K562 (cell line): Measurements from ENCODE around the gene ZDHHC19.

GRCh38 chr3:195559902-195560395, 16.8 kb upstream of the PPP1R2 start:
- RAMPAGE, long total RNA = no peak
- RRBS = no CpG with 5 or more reads among the region's 3 CpGs
PRO-cap:
- standard = no peak
- CoPRO, capped RNA only, 2 experiments = no peak in any of the 2 experiments
- CoPRO, capped and uncapped RNA, 2 experiments = no peak in any of the 2 experiments
- CoPRO, uncapped RNA only, 2 experiments = no peak in any of the 2 experiments
CAGE:
- cytosol, long polyA plus RNA = no peak
- long polyA plus RNA = no peak
- nucleolus, long total RNA = no peak
- nucleus, long polyA plus RNA = no peak

DNA sequence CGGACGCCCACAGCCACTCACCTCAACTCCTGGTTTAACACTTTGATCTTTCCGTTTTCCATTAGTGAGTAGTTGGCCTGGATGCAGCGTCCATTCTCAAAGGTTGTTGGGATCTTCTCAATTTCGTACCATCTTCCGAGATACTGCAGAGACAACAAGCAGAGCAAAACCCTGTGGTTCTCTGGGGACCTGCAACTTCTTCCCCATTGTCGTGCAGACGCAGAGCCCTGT, 10.0 kb downstream of the APOD start:
- RAMPAGE, long total RNA = no peak
- RRBS = 62% methylated on average over 1 of the region's 8 CpGs
PRO-cap:
- standard = no peak
- CoPRO, capped RNA only, 2 experiments = no peak in any of the 2 experiments
- CoPRO, capped and uncapped RNA, 2 experiments = no peak in any of the 2 experiments
- CoPRO, uncapped RNA only, 2 experiments = no peak in any of the 2 experiments
CAGE:
- cytosol, long polyA plus RNA = no peak
- long polyA plus RNA = no peak
- nucleolus, long total RNA = no peak
- nucleus, long polyA plus RNA = no peak

DNA sequence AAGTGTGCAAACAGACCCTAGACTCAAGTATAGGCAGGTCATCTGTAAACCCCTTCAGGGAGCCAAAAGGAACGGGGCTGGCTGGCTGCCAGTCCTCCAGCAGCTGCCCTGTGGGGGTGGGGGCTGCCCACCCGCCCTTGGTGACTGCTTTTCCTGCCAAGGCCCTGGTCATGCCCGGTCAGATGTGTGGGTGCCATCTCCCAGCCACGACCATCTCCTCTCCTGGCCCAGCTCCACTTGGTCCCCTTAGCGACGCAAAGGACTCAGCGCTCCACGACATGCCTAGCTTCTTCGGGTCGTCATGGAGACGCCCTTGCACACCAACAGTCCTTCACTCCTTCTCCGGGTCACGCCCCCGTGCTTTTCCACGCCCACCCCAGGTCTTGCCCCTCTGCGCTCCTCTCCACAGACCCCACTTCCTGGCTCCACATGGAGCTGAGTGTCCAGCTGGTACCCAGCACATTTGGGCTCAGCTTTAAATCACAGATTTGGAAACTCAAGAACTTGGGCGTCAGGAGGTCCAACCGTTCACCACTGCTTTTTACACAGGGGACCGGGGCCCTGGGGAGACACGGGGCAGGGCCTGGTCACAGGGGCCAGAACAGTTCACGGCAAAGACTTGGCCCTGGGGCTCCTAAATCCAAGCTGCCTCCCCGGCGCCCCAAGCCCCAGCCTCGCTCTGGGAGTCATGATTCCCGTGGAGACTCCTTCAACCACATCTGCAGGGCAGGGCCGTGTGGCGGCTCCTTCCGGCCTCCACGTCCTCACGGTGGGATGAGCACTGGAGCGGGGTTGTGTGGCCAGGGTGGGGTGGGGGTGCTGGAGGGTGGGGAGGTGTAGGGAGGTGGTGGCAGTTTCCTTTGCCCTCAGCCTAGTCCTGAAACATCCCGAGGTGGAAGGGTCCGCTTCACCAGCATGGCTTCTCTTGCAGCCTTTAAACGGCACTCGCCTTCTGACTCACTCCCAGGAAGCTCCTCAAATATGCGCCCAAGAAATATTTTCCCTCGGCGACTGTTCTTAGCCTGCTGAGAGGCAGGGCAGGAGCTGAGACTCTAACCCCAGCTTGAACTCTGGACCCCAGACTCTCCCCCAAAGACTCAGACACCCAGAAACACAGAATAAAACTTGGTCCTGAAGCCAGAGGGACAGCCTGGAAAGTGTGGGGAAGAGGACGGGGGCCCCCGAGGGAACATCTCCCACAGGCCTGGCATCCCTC, 2.0 kb downstream of the MUC4 start:
- RAMPAGE, long total RNA = no peak
- RRBS = 58% methylated on average over 8 of the region's 40 CpGs
PRO-cap:
- standard = no peak
- CoPRO, capped RNA only, 2 experiments = no peak in any of the 2 experiments
- CoPRO, capped and uncapped RNA, 2 experiments = no peak in any of the 2 experiments
- CoPRO, uncapped RNA only, 2 experiments = no peak in any of the 2 experiments
CAGE:
- cytosol, long polyA plus RNA = no peak
- long polyA plus RNA = no peak
- nucleolus, long total RNA = no peak
- nucleus, long polyA plus RNA = no peak

DNA sequence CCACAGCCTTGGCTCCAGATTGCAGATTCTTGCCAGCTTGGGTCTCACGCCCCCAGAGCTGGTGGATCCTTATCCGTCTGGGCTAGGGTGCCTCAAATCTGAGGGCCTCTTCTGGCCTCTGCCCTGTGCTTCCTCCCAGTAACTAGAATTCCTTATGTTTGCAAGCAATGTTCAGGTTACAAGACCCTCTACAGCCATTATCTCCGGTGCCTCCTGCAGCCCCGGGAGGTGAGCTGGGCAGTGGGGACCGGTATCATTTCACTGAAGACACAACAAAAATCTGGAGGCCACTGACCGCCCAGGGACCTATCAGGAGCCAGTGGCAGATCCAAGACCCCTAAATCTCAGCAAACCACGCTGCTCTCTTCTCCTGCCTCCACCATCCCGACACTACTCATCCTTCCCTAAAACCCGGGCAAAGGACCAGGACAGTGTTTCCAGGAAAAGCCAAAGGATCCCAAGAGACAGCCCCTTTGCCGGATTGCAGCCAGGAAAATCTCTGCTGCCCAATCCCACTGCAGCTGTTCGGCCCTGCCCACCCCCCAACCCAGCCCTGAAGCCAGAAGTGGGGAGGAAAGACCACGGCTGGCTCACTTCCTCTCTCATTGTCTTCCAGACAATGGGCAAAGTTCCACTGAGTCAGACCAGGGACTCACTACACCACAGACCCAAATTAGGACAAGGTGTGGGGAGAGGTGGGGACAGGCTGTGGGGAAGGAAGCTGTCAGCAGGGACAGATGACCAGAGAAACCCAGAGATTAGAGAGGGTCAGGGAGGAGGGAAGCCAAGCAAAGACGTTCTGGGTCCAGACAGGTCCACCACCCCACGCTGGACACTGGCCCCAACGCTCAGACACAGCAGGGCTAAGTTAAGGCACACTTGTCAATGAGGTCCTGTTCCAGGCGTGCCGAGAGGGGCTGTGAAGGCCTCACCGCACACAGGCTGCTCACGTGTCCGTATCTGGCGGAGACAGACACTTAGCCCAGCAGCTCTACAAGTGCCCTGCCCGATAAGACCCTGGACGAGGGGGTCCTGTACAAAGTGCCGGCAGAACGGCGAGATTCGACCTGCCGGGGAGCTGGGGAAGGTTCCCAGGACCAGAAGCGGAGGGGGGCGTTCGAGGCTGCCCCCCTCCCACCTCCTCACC, 22.2 kb downstream of the TNK2 start:
- RAMPAGE, long total RNA = no peak
- RRBS = 77% methylated on average over 2 of the region's 31 CpGs
PRO-cap:
- standard = no peak
- CoPRO, capped RNA only, 2 experiments = no peak in any of the 2 experiments
- CoPRO, capped and uncapped RNA, 2 experiments = no peak in any of the 2 experiments
- CoPRO, uncapped RNA only, 2 experiments = no peak in any of the 2 experiments
CAGE:
- cytosol, long polyA plus RNA = no peak
- long polyA plus RNA = no peak
- nucleolus, long total RNA = no peak
- nucleus, long polyA plus RNA = no peak

GRCh38 chr3:195892017-195892516, 16.3 kb downstream of the TNK2 start:
- RAMPAGE, long total RNA = no peak
- RRBS = 86% methylated on average over 8 of the region's 21 CpGs
PRO-cap:
- standard = no peak
- CoPRO, capped RNA only, 2 experiments = no peak in any of the 2 experiments
- CoPRO, capped and uncapped RNA, 2 experiments = no peak in any of the 2 experiments
- CoPRO, uncapped RNA only, 2 experiments = no peak in any of the 2 experiments
CAGE:
- cytosol, long polyA plus RNA = no peak
- long polyA plus RNA = no peak
- nucleolus, long total RNA = no peak
- nucleus, long polyA plus RNA = no peak

- RAMPAGE, long total RNA = no peak
- RRBS = no CpG with 5 or more reads among the region's 4 CpGs
PRO-cap:
- standard = no peak
- CoPRO, capped RNA only, 2 experiments = no peak in any of the 2 experiments
- CoPRO, capped and uncapped RNA, 2 experiments = no peak in any of the 2 experiments
- CoPRO, uncapped RNA only, 2 experiments = no peak in any of the 2 experiments
CAGE:
- cytosol, long polyA plus RNA = no peak
- long polyA plus RNA = no peak
- nucleolus, long total RNA = no peak
- nucleus, long polyA plus RNA = no peak
Measured at GRCh38 chr3:195904315-195904680, 4.1 kb downstream of the TNK2 start.

- RAMPAGE, long total RNA = no peak
- RRBS = no CpG with 5 or more reads among the region's 46 CpGs
PRO-cap:
- standard = unidirectional peak, plus-strand start at chr3:195989776
- CoPRO, capped RNA only, 2 experiments = no peak in any of the 2 experiments
- CoPRO, capped and uncapped RNA, 2 experiments = no peak in any of the 2 experiments
- CoPRO, uncapped RNA only, 2 experiments = no peak in any of the 2 experiments
CAGE:
- cytosol, long polyA plus RNA = no peak
- long polyA plus RNA = no peak
- nucleolus, long total RNA = no peak
- nucleus, long polyA plus RNA = no peak
Measured at GRCh38 chr3:195989502-195989990, 81.2 kb upstream of the TNK2 start.

DNA sequence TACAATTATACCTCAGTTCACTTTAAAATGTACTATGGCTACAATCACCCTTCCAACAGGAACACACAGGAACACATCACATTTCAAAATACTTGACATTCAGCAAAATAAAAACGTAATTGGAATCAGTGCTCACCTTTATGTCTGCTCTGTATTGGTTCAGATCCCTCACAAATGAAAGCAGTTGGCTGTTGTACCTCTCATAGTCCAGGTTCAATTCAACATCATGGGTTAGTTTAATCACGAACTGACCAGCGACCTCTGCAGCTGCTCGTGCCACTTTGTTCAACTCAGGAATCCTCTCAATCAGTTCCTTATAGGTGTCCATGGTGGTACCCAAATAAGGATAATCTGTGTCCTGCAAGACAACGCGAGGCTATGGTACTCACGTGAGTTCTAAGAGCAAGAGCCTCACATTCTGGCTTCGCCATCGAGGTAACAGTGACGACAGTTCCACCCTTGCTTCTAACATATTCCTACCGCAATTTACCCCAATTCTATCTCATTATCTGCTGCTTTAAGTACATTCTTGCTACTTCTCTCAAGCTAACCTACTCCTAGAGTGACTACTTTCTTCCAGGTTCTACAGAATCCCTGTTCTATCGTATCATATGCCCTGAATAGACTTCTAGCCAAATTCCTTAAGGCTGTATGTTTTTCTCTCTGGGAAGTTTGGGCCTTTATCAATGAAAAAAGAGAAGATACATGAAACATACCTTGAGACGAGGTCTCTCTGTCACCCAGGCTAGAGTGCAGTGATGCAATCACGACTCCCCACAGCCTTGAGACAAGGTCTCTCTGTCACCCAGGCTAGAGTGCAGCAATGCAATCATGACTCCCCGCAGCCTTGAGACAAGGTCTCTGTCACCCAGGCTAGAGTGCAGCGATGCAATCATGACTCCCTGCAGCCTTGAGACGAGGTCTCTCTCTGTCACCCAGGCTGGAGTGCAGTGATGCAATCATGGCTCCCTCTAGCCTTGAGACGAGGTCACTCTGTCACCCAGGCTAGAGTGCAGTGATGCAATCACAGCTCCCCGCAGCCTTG, 26.6 kb downstream of the TFRC start:
- RAMPAGE, long total RNA = no peak
- RRBS = no CpG with 5 or more reads among the region's 19 CpGs
PRO-cap:
- standard = no peak
- CoPRO, capped RNA only, 2 experiments = no peak in any of the 2 experiments
- CoPRO, capped and uncapped RNA, 2 experiments = no peak in any of the 2 experiments
- CoPRO, uncapped RNA only, 2 experiments = peak in 1 of 2 experiments; most common minus-strand start position 228 of the sequence (in 1)
CAGE:
- cytosol, long polyA plus RNA = no peak
- long polyA plus RNA = no peak
- nucleolus, long total RNA = no peak
- nucleus, long polyA plus RNA = no peak

- RAMPAGE, long total RNA = no peak
- RRBS = no CpG with 5 or more reads among the region's 2 CpGs
PRO-cap:
- standard = no peak
- CoPRO, capped RNA only, 2 experiments = no peak in any of the 2 experiments
- CoPRO, capped and uncapped RNA, 2 experiments = peak in 1 of 2 experiments; most common minus-strand start chr3:196063289 (in 1)
- CoPRO, uncapped RNA only, 2 experiments = peak in 2 of 2 experiments; most common minus-strand start chr3:196063126 (in 2)
CAGE:
- cytosol, long polyA plus RNA = no peak
- long polyA plus RNA = no peak
- nucleolus, long total RNA = no peak
- nucleus, long polyA plus RNA = no peak
Measured at GRCh38 chr3:196063056-196063687, 18.7 kb downstream of the TFRC start.

- RAMPAGE, long total RNA = no peak
- RRBS = 85% methylated on average over 3 of the region's 23 CpGs
PRO-cap:
- standard = no peak
- CoPRO, capped RNA only, 2 experiments = no peak in any of the 2 experiments
- CoPRO, capped and uncapped RNA, 2 experiments = no peak in any of the 2 experiments
- CoPRO, uncapped RNA only, 2 experiments = no peak in any of the 2 experiments
CAGE:
- cytosol, long polyA plus RNA = no peak
- long polyA plus RNA = no peak
- nucleolus, long total RNA = no peak
- nucleus, long polyA plus RNA = no peak
Measured at GRCh38 chr3:196163740-196164456, 47.3 kb downstream of the ZDHHC19 start.

- RAMPAGE, long total RNA = start-site peak on the minus strand at chr3:196207502-196207544, 74 and 44 reads in 2 replicates
- RRBS = under 1% methylated on average over 4 of the region's 52 CpGs
PRO-cap:
- standard = unidirectional peak, minus-strand start at chr3:196207505; bidirectional peak, plus-strand start at chr3:196207874, minus-strand start at chr3:196207569
- CoPRO, capped RNA only, 2 experiments = no peak in any of the 2 experiments
- CoPRO, capped and uncapped RNA, 2 experiments = peak in 1 of 2 experiments; most common minus-strand start chr3:196207507 (in 1)
- CoPRO, uncapped RNA only, 2 experiments = no peak in any of the 2 experiments
CAGE:
- cytosol, long polyA plus RNA = no peak
- long polyA plus RNA = no peak
- nucleolus, long total RNA = no peak
- nucleus, long polyA plus RNA = no peak
Measured at GRCh38 chr3:196207201-196207709, 3.9 kb downstream of the ZDHHC19 start.

DNA sequence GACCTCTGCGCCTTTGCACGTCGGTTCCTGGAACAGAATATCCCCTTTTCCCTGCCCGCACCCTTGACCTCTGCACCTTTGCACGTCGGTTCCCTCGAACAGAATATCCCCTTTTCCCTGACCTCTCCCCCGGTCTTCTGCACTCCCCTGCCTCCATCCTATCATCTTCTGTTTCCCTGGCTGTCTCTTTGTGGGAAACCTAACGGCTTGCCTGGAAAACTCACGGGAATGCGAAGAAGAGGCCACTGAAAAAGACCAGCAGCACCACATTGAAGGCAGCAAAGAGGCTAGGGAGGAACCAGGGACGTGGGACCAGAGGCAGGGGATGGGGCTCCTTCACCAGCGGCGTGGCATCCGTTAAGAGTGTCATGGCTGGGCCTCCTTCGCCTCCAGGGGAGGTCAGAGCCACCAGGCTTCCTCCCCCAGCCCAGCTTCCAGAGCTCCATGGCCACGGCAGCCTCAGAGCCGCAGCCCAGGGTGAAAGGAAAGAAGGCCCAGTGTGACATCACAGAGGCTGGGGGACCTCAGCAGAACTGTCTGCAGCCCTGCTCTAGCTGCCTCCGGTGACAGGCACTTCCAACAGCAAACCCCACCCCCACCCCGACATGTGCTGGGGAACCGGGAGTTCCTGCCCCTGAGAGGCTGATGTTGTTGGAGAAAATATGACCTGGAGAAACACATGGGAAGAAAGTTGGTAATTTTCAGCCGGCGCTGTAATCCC, at the start of gene ZDHHC19:
ZDHHC19 (minus strand) TSS at position 455 of the 721 bp plus-strand sequence.
- RAMPAGE, long total RNA = no peak
- RRBS = 48% methylated on average over 4 of the region's 23 CpGs
PRO-cap:
- standard = no peak
- CoPRO, capped RNA only, 2 experiments = no peak in any of the 2 experiments
- CoPRO, capped and uncapped RNA, 2 experiments = no peak in any of the 2 experiments
- CoPRO, uncapped RNA only, 2 experiments = no peak in any of the 2 experiments
CAGE:
- cytosol, long polyA plus RNA = no peak
- long polyA plus RNA = no peak
- nucleolus, long total RNA = no peak
- nucleus, long polyA plus RNA = no peak

DNA sequence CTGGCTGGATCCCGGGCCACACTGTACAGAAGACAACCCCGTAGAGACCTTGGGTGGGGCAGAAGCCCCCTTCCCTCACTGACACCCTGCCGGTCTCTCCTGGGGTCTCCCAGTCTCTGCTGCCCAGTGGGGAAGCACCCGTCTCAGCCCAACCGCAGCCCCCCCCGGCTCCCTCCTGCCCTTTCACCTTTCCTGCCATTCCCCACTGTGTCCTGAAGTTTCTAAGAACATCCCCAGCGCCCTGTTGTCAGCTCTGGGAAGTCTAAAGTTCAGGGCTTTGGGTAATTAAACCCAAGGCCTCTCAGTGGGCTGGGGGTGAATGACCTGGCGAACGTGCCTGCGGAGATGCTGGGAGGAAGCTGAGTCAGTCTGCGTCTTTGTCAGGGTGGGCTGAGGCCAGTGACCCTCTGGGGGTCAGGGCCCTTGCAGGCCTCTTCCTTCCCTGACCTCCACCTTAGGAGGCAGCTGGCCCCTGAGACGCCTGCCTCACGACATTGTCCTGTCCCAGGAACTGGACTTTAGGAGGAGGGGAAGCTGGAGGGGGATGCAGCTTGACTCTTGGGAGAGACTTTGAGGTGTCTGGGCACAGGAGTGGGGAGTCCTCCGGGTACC, 1.4 kb upstream of the SLC51A start:
- RAMPAGE, long total RNA = no peak
- RRBS = 63% methylated on average over 6 of the region's 14 CpGs
PRO-cap:
- standard = no peak
- CoPRO, capped RNA only, 2 experiments = no peak in any of the 2 experiments
- CoPRO, capped and uncapped RNA, 2 experiments = no peak in any of the 2 experiments
- CoPRO, uncapped RNA only, 2 experiments = no peak in any of the 2 experiments
CAGE:
- cytosol, long polyA plus RNA = no peak
- long polyA plus RNA = no peak
- nucleolus, long total RNA = no peak
- nucleus, long polyA plus RNA = no peak

DNA sequence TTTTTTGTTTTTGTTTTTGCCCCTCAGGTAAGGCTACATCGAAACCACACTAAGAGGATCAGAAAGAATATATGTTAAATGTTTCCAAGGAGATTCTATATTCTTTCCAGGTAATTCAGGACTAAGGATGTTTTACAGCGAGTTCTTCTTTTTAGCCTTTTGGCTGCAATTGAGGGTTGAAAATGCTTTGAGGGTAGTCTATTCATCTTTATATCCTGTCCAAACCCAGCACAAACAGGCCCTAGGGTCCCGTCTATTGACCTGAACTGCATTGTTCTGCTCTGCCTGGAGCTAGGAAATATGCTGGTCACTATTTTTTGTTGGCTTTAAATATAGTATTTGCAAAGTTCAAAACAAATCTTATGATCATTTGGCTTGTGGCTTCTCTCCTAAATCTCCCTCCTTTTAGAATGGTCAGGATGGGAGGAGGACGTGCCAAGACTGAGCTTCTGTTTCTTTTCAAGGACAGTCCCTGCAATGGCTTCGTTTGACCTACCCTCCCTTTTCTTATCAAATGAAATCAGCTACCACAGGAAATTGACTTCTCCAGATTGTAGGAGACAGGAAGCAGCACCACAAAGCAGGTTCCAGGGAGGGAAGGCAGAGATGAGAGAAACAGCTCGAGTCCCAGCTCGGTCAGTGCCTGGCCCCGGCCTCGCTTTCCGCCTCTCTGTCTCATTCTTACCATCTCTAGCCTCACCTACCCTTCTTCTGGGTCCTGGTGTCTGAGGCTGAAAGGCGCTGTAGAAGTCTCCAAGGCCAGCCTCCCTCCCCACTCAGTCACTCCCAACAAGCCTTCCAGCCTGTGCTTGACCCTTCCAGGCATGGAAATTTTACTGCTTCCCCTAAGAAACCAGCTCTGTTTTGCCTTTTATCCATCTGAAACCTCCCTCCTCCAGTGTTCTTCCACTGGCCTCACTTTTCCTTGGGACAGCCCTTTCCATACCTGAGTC, 27.5 kb upstream of the NRROS start:
- RAMPAGE, long total RNA = no peak
- RRBS = no CpG with 5 or more reads among the region's 11 CpGs
PRO-cap:
- standard = bidirectional peak, plus-strand start at position 578 of the sequence, minus-strand start at position 443 of the sequence; bidirectional peak, plus-strand start at position 709 of the sequence, minus-strand start at position 672 of the sequence
- CoPRO, capped RNA only, 2 experiments = peak in 2 of 2 experiments; most common plus-strand start position 576 of the sequence (in 2); most common minus-strand start position 443 of the sequence (in 1)
- CoPRO, capped and uncapped RNA, 2 experiments = no peak in any of the 2 experiments
- CoPRO, uncapped RNA only, 2 experiments = no peak in any of the 2 experiments
CAGE:
- cytosol, long polyA plus RNA = no peak
- long polyA plus RNA = no peak
- nucleolus, long total RNA = no peak
- nucleus, long polyA plus RNA = no peak

DNA sequence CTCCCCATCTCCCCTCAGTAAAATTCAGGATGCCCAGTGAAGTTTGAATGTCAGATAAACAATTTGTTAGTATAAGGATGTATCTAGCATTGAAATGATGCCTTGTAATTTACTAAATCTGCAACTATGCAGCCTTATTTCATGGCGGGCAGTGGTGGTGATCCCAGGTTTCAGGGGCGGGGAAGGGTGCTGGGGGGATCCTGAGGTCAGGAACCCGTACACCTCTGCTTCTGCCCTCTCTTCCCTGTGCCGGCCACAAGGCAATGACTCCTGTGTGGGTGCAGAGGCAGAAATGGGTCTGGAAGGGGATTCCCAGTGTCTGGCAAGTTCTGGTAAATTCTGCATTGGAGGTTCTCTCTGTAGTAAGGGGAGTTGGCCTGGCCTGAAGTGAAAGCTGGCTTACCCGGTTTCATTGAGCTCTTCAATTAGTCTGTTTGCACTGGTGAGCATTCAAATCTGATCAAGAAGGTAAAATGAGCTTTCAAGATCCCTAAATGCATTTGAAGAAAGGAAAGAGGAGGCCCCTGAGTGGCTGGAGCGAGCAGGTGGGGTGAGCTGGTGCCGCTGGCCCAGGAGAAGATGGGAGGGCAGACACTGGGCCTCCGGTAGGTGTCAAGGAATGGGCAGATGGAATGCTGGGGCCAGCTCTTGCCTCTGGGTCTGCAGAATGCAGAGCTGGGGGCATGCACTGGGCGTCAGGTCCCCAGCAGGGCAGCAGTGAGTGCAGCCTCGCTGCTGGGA, 13.6 kb downstream of the NRROS start:
- RAMPAGE, long total RNA = no peak
- RRBS = no CpG with 5 or more reads among the region's 10 CpGs
PRO-cap:
- standard = no peak
- CoPRO, capped RNA only, 2 experiments = no peak in any of the 2 experiments
- CoPRO, capped and uncapped RNA, 2 experiments = no peak in any of the 2 experiments
- CoPRO, uncapped RNA only, 2 experiments = no peak in any of the 2 experiments
CAGE:
- cytosol, long polyA plus RNA = no peak
- long polyA plus RNA = no peak
- nucleolus, long total RNA = no peak
- nucleus, long polyA plus RNA = no peak

DNA sequence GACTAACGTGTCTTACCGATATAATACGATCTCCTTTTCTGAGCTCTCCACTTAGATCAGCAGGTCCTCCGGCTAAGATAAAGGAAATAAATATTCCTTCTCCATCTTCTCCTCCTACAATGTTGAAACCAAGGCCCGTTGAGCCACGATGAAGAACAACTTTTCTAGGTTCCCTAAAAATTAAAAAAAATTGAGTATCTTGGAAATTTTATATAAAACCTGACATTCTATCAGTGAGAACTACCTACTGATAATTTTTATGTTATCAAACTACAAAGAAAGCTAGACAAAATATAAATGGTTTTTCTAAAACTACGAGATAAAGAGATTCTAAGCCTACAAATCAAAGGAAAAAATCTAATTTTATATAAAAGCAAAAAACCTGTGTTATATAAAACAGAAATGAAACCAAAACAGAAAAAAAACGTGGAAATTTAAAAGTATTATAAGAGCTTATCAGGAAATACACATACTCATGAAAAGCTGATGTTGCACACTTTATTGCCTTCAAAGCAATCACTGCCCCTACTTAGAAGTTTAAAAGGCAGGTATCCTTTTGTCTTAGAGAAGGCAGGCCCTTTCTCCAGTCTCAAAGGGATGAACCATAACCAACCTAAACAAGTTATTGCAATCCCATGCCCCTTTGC, 86.4 kb upstream of the MELTF start:
- RAMPAGE, long total RNA = no peak
- RRBS = no CpG with 5 or more reads among the region's 8 CpGs
PRO-cap:
- standard = no peak
- CoPRO, capped RNA only, 2 experiments = no peak in any of the 2 experiments
- CoPRO, capped and uncapped RNA, 2 experiments = no peak in any of the 2 experiments
- CoPRO, uncapped RNA only, 2 experiments = no peak in any of the 2 experiments
CAGE:
- cytosol, long polyA plus RNA = no peak
- long polyA plus RNA = no peak
- nucleolus, long total RNA = no peak
- nucleus, long polyA plus RNA = no peak

DNA sequence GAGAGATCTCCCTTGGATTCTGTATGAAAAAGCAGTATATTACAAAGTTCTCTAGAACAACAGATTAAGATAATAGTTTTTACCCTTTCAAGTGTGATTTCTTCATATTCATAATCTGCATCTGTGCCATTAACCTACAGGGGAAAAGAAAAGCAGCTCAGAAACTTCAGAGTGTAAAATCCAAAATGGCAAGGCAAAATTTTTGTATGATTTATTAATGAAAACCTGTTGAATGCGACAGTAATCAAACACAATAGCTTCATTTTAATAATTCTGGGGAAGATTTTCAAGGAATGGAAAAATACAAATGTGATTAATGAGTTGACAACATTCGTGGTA, 113.0 kb upstream of the MELTF start:
- RAMPAGE, long total RNA = no peak
- RRBS = no CpG with 5 or more reads among the region's 2 CpGs
PRO-cap:
- standard = no peak
- CoPRO, capped RNA only, 2 experiments = no peak in any of the 2 experiments
- CoPRO, capped and uncapped RNA, 2 experiments = no peak in any of the 2 experiments
- CoPRO, uncapped RNA only, 2 experiments = no peak in any of the 2 experiments
CAGE:
- cytosol, long polyA plus RNA = no peak
- long polyA plus RNA = no peak
- nucleolus, long total RNA = no peak
- nucleus, long polyA plus RNA = no peak

DNA sequence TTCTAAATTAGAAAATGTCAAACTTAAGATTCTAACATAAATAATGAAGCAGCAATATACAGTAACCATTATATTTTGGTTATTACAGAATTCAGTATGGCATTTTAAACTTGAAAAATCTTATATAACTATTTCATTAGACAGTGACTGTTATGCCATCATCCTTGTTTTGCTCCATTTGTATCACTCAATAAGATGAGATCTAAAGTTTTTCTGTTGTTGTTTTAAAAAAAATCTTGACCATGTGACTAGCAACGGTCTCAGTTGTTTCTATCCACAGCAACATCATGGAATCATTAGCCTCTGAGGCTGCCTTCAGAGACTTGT, 129.9 kb downstream of the DLG1 start:
- RAMPAGE, long total RNA = no peak
- RRBS = no CpG with 5 or more reads among the region's 1 CpG
PRO-cap:
- standard = no peak
- CoPRO, capped RNA only, 2 experiments = no peak in any of the 2 experiments
- CoPRO, capped and uncapped RNA, 2 experiments = no peak in any of the 2 experiments
- CoPRO, uncapped RNA only, 2 experiments = peak in 1 of 2 experiments; most common minus-strand start position 197 of the sequence (in 1)
CAGE:
- cytosol, long polyA plus RNA = no peak
- long polyA plus RNA = no peak
- nucleolus, long total RNA = no peak
- nucleus, long polyA plus RNA = no peak